ENCODE results near the gene CHADL.

GRCh38 chr22:40647580-40647779 lies 11.0 kb upstream of the MRTFA start:
- PRO-cap = no peak

GRCh38 chr22:40727026-40727486 lies 47.8 kb downstream of the MCHR1 start:
- PRO-cap = no peak

DNA sequence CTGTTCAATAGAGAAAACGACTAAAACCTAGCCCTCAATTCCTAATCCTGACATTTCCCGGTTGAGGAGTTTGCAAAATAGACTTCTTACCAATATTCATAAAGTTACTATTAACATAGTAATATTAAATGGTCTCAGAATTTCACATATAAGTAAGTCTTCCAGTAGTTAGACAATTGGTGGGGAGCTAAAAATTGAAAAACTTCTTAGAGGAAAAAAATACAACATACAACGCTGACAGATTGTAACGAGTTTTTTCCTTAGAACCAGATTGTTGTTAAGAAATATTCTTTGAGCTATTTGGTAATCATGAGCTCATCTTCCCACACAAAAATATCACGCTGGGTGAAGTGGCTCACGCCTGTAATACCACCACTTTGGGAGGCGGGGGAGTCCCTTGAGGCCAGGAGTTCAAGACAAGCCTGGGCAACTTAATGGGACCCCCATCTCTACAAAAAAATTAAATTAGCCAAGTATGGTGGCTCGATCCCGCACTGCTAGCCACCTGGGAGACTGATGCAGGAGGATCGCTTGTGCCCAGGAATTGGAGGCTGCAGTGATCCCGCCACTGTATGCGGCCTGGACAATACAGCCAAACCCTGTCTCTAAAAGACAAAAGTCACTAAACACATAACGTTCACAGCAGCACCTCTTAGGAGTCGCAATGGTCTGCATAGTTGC lies 1.5 kb downstream of the ST13 start:
- PRO-cap = no peak

- PRO-cap = no peak
Observed at GRCh38 chr22:40953257-40953991, 2.2 kb downstream of the RBX1 start.

GRCh38 chr22:41022450-41023224 lies 69.8 kb upstream of the EP300 start:
- PRO-cap = bidirectional peak, plus-strand start at chr22:41022755, minus-strand start at chr22:41022581; unidirectional peak, minus-strand start at chr22:41022972

DNA sequence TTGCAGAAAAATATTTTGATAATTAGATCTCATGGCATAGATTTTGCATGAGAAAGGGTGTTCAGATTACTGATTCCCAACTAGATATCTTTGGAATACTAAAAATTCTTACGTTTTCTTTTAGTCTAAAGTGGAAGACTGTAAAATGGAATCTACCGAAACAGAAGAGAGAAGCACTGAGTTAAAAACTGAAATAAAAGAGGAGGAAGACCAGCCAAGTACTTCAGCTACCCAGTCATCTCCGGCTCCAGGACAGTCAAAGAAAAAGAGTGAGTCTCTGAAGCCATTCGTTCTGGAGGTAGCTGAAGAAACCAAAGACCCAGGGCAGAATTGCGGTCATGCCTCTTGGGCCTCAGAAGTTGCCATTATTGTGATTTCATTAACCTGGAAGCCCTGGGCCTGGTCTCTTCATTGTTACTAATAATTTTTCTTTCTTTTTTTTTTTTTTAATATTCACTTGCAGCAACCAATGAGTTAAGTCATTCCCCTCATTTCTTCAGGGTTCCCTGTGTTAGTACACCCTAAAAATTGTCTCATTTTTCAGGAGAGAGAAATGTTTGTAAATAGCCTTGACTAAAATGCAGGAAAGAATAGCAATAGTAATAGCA lies 52.9 kb upstream of the L3MBTL2 start:
- PRO-cap = no peak

DNA sequence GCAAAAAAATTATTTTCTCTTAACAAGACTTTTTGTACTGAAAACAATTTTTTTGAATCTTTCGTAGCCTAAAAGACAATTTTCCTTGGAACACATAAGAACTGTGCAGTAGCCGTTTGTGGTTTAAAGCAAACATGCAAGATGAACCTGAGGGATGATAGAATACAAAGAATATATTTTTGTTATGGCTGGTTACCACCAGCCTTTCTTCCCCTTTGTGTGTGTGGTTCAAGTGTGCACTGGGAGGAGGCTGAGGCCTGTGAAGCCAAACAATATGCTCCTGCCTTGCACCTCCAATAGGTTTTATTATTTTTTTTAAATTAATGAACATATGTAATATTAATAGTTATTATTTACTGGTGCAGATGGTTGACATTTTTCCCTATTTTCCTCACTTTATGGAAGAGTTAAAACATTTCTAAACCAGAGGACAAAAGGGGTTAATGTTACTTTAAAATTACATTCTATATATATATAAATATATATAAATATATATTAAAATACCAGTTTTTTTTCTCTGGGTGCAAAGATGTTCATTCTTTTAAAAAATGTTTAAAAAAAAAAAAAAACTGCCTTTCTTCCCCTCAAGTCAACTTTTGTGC lies 26.0 kb upstream of the L3MBTL2 start:
- PRO-cap = no peak

GRCh38 chr22:41232365-41233066 lies 8.2 kb downstream of the CHADL start:
- PRO-cap = no peak

DNA sequence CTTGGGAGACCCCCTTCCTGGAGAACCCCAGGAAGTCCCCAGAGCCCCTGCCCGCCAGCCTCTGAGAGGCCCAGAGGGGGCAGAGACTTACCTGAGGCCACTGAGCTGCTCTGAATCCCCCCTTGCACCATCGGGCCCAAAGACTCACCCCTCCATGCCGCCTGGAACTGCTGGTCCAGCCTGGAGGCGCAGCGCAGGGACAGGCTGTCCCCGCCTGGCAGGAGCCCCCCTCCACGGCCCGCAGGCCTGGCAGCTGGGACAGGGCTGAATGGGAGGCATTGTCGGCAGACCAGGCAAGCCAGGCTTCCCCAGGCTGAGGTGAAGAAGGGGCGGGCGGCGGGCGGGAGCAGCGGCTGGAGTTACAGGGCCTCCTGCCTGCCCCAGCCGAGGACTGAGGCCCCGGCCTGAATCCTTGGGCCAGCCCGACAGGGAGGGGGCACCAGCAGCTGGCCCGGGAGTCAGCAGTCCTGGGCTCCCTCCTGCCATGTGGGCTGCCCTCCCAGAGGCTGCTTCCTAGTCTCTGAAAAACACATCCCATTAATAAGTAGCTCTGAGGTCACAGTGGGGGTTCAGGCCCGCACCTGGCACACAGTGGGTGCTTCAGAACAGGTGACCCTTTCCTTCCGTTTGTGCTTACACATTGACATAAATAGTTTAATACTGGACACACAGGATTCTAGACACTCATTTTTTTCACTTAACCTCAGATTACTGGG lies at the start of gene CHADL:
Gene CHADL (minus strand): TSS at position 206 of the 716 bp plus-strand sequence.
- PRO-cap = no peak

DNA sequence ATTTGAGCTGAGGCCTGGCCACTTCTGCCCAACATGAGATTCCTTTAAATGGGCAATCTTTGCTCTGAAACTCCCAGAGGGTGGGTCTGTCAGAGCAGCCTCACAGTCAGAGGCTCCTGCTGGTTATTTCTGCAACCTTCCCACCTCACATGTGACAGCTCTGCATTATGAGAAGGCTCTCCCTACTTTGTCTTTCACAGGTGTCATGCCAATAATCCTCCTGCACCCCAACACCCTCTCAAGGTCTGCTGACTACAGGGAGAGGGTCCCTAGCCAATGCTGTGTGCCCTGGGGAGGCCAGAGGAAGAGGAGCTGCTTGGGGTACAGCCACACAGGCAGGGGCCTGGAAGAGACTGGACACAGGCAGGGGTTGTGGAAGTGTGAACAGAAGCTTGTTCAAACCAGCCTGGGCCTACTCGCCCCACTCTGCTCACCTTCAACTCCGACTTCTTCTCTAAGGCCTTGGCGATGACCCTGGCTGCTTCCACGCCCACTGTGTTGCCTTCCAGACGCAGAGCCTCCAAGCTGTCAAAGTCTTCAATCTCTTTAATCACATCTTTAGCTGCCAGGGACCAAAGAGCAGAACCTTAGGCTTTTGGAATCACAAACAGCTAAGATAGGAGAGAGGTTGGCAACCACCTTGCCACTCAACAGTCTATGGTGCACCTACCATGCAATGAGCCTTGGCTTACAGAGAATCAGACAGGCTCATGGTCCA lies 11.7 kb downstream of the RANGAP1 start:
- PRO-cap = no peak

DNA sequence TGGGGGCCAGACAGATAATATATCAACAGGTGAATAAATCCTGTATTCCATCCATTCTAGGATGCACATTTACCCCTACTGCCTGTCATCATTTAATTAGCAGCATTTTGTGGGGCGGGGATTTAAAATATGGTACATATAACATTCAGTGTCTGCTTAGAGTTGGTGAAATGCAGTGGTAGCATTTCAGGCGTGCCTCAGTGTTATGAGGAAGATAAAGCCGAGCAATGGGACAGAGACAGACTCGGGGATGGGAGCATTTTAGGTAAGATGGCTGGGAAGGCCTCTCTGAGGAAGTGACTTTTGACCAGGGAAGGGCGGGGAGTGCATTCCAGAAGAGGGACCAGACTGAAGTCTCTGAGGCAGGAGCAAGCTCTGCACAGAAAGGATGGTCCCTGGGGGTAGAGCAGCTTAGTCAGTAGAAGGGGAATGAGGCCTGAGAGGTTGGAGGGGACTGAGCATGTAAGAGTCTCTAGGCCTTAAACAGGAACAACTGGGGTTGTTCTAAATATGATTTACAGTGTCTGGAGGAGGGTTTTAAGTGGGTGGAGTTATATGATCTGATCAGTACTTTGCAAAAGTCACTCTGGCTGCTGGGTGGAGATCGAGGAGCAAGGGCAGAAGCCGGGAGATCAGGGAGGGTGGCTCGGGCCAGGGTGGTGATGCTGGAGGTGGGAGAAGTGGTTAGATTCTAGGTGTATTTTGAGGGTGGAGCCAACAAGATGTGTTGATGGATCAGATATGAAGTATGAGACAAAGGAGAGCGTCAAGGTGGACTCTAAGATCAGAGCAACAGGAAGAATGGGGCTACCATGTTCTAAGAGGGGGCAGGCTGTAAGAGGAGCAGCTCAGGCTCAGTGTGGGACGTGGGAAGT lies 31.7 kb upstream of the TEF start:
- PRO-cap = unidirectional peak, plus-strand start at position 600 of the sequence

GRCh38 chr22:41396928-41397672 lies 15.4 kb downstream of the TEF start:
- PRO-cap = bidirectional peak, plus-strand start at chr22:41397535, minus-strand start at chr22:41397341

DNA sequence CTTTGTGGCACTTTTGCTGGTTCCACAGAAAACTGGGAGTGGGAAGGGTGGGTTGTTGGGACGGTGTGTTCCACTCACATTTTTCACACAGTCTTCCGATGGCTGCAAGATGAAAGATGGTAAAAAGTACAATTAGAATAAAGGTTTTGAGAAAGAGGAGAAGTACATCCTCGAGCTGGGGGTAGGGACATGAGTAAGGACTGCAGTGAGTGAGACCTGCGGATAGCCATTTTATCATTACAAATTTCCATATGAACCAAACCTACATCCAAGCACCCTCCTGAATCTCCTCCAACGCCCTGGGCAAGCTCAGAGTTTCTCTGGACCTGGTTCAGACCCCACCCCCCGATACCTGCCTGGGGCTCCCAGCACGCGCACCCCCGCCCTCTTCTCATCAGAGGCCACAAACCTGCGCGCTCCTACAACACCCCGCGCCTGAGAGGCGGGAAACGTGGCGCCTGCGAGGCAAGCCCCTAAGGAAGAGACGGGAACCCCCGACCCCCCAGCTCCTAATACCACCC lies 386 bp downstream of the PHF5A start:
- PRO-cap = no peak

DNA sequence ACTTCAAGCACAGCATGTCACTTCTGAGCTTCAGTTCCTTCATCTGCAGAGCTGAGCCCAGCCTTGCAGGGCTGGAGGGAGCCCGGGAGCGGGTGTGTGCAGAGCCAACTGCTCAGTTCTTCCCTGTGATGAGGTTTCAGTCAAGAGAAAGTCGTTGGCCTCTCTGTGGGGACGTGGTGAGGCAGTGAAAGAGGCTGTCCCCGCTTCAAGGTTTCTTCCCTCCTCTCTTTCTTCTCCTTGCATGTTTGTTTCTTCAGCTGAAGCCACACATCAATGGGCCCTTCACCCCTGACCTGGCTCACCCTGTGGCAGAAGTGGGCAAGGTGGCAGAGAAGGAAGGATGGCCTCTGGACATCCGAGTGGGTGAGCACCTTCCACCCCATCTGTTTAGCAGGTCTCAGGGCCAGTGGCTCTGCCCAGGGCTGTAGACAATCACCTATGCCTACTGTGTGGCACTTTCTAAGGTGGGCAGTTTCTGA lies 24.3 kb downstream of the POLR3H start:
- PRO-cap = no peak

GRCh38 chr22:41522433-41523091 lies 21.7 kb downstream of the POLR3H start:
- PRO-cap = no peak

GRCh38 chr22:41531710-41532528 lies 12.4 kb downstream of the POLR3H start:
- PRO-cap = no peak

DNA sequence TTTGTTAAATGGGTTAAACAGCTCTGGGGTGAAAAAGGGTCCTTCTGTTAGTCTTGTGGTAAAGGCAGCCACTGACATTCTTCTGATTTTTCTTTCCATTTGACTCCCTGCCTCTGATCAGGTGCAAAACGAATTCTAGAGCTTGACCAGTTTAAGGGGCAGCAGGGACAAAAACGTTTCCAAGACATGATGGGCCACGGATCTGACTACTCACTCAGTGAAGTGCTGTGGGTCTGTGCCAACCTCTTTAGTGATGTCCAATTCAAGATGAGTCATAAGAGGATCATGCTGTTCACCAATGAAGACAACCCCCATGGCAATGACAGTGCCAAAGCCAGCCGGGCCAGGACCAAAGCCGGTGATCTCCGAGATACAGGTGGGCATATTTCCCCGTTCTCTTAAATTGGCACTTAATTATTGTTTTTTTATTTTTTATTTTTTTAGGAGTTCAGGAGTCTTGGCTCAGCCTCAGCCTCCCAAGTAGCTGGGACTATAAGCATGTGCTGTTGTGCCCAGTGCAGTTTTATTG lies 15.4 kb downstream of the XRCC6 start:
- PRO-cap = no peak

GRCh38 chr22:41664536-41665582 lies 23.8 kb downstream of the SNU13 start:
- PRO-cap = no peak

- PRO-cap = no peak
Observed at GRCh38 chr22:41673857-41674567, 14.7 kb downstream of the SNU13 start.

GRCh38 chr22:41864733-41865809 lies 32.2 kb downstream of the SREBF2 start:
- PRO-cap = no peak

Measured in left colon (tissue), 1 donor.